ENCODE results near the genes COPE, ARMC6, SLC25A42, BORCS8 and MAU2.

DNA sequence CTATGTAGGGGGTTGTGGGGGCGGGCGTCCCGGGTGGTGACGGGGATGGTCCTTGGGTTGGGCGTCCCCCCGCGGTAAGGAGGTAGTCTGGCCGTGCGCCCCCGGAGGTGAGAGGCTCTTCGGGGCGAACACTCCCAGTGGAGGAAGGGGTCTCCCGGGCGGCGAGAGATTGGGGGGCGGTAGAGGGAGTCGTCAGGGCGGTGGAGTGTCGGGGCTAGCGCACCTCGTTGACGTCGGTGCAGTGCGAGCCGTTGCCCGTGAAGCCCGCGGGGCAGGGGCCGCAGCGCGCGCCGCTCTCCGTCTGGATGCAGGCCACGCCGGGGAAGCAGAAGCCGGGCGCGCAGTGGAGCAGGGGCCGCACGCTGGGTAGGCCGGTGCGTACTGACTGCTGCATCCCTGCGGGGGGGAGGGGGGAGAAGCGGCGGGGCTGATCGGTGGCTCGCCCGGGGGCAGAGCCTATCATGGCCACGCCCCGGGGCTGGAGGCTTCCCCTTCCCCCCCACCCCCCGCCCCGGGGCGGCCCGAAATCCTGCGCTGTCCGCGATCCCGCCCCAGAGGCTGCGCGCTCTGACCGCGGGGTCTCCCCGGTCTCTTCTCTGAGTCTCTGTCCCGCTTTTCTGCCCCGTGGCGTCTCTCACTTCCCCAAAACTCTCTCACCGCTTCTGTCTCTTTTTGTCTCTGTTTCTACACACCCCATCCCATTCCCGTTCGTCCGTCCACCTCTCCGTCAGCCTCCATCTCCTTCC is 1.2 kb downstream of the COMP start:
- RRBS = 3% methylated on average over 38 of the region's 72 CpGs

DNA sequence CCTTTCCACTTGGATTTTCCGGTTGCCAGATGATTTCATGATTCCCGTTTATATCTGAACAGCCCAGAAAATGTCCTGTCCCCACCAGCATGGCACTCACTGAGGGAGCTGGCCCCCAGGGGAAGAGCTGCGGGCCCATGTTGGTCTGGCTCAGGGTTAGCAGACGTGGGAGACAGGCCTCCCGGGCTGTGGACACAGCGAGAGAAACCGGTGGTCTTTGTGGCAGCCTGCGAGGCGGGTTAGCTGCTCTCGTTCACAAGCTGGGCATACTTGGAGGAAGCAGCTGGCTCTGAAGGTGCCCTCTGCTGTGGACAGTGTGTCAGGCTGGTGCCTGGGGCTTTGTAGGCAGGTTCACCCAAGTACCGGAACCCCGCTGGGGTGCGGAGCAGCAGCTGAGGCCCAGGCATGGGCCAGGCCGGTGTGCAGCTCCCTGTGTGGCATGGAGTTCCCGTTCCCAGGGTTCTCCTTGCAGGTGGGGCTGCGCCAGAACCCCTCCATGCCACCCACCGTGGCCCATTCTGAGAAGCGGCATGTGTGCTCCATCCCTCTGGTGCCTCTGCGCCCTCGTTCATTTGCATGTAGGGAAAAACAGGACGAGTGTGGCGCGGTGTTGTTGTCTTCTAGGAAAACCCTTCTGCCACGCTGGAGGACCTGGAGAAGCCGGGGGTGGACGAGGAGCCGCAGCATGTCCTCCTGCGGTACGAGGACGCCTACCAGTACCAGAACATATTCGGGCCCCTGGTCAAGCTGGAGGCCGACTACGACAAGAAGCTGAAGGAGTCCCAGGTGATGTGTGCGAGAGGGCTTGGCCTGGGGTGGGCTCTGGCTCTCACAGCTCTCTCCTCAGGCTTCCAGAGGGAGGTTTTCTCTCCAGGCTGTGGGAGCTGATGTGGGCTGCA is 20.0 kb downstream of the UPF1 start:
- RRBS = 87% methylated on average over 4 of the region's 34 CpGs

- RRBS = no CpG with 5 or more reads among the region's 29 CpGs
These were observed 8.1 kb upstream of the CERS1 start for GRCh38 chr19:18903846-18904666.

- RRBS = 95% methylated on average over 2 of the region's 32 CpGs
These were observed 10.8 kb upstream of the CERS1 start for GRCh38 chr19:18906509-18907360.

DNA sequence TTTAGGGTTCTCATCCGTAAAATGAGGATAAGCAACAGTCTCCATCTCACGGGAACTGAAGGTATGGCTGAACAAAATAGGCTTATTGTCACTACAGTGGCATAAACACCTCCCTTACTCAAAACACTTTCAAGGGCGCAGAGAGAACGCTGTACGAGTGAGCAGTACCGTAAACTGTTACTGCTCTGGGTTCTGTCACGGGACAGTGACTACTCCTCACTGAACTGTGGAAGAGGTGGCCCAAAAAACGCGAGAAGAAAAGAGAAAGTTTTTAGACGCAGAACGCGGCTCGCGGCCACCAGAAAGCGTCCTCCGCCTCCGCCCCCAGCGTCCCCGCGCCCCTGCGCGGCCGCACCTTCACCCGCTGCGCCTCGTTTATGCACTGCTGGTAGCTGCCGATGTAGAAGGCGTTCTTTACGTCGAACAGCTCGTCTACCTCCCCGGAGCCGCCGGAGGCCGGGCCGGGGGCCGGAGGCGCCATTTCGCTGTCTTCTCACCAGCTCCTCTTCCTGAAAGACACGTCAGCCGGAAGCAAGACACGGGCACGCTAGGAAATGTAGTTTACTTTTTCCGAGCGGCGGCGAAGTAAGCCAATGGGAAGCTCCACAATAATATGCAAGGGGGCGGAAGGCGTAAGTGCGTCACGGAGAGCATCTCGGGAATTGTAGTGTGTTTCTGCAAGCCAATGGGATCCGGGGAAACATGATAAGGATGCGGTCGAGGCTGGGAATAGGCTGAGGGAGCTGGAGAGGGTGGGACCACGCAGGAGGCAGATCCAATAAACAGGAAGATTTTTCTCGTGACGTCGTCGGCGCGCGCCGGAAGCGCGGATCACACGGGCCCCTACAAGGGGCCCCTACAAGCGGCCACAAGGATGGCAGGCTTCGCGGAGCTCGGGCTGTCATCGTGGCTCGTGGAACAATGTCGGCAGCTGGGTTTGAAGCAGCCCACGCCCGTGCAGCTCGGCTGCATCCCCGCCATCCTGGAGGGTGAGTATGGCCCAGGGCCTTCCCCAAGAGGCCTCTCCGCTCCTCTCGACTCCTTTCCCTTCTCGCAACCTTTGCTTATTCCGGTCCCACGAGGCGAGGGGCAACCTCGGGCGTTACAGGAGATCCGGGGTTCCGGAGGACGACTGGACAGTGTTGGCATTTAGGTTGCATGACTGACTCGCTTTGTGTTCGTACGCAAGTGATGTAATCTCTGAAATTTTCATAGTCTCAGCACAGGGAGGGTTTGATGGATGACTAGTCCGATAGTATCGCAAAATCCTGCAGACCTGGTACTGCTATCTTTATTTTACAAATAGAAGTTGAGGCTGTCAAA is at the start of gene COPE:
Gene COPE (minus strand): TSS at position 520 of the 1,323 bp plus-strand sequence.
- RRBS = under 1% methylated on average over 9 of the region's 94 CpGs

- RRBS = no CpG with 5 or more reads among the region's 20 CpGs
These were observed 28.9 kb downstream of the SUGP2 start for GRCh38 chr19:19004302-19004854.

DNA sequence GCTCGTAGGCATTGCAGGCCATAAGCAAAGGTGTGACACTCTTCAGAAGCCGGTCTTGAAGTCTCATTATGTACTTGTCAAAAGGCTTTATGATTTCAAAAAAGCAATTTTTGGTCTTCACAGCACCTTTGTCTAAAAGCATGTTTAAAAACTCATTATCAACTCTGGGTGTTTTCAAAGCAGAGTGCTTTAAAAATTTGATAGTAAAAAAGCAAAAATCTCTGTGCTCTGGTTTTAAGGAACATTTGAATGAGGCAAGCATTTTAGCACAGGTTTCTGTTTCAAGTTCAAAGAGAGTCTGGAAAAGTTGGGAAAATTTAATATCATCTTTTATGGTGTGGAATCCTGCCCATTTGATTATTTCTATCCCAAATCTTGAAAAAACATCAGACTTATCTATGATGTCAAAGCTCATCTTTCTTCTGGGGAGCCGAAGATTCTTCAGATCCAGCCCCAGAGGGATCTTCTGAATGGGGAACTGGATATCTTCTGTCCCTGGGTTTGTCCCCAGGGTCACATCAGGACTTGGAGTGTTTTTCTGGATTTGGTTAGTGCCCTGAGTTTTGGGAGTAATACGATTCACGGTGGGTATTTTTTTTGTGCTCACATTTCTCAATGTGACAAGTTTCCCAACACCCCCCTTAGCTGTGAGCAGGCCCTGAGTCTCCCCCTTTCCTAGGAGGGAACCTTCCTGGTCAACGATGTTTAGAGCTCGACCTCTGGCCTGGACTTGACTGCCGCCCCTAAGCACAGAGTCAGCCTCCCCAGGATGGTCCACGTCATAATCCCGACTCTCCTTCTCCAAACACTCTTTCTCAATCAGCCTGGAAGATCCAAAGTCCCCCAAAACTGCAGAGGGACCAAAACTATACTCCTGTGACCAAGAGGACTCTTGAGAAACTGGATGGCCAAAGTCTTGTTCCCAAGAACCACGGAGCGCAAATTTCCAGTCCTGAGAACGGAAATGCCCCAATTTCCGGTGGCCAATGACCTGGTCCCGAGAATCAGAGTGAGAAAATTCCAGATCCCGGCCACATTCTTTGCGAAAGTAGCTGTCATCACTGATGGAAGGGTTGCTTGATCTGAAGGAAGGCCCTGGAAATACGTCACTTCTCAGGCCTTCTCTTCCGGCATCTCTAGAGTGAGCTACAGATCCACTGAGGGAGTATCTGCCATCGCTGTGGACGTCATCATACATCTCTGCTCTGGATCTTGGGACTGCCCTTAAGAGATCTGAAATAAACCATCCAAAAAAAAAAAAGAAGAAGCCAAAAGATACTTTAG is 7.9 kb downstream of the SUGP2 start:
- RRBS = 100% methylated on average over 4 of the region's 21 CpGs

GRCh38 chr19:19033287-19034083 is at the start of gene ARMC6:
ARMC6 (plus strand) TSS chr19:19033603.
- RRBS = 1% methylated on average over 34 of the region's 109 CpGs

- RRBS = 2% methylated on average over 15 of the region's 93 CpGs
These were observed at the start of gene SLC25A42 for GRCh38 chr19:19063315-19064490. SLC25A42 (plus strand) TSS chr19:19063994.

- RRBS = no CpG with 5 or more reads among the region's 27 CpGs
These were observed 32.1 kb downstream of the TMEM161A start for GRCh38 chr19:19106150-19106685.

GRCh38 chr19:19191690-19192398 is at the start of gene BORCS8:
BORCS8 (minus strand) TSS chr19:19192152.
- RRBS = 2% methylated on average over 10 of the region's 50 CpGs

DNA sequence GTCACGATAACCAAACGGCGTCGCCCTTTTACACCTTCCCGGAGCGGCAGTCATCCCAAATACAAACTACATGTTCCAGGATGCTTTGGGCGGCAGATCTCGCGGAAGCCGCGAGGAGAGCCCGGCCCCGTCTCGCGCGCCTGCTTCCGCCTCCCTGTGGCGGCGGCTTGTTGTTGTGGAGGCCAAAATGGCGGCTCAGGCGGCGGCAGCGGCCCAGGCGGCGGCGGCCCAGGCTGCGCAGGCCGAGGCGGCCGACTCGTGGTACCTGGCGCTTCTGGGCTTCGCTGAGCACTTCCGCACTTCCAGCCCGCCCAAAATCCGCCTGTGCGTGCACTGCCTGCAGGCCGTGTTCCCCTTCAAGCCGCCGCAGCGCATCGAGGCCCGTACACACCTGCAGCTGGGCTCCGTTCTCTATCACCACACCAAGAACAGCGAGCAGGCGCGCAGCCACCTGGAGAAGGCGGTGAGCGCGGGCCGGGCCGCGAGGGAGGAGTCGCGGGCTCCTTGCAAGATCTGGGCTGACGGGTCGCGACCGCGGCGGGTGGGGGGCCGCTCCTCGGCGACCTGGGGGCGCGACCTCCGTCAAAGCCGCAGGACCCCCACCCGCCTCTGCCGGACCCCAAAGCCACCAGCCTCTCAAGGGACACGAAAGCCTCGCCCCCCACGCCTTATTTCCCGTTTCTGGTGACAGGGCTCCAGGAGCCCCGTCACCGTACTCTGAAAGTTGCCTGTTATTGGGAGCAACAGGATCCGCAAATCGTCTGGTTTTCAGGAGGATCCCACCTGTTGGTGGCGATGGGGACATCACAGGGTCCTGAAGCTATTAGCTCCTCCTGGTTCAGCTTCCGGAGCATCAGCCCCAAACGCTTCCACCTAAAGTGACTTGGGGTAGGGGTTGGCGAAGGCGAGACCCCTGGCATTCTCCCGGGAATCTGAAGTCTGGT is at the start of gene MAU2:
Gene MAU2 (plus strand): TSS at position 157 of the 944 bp plus-strand sequence.
- RRBS = 3% methylated on average over 13 of the region's 84 CpGs

GRCh38 chr19:19335605-19336523 is 15.2 kb downstream of the MAU2 start:
- RRBS = no CpG with 5 or more reads among the region's 22 CpGs

DNA sequence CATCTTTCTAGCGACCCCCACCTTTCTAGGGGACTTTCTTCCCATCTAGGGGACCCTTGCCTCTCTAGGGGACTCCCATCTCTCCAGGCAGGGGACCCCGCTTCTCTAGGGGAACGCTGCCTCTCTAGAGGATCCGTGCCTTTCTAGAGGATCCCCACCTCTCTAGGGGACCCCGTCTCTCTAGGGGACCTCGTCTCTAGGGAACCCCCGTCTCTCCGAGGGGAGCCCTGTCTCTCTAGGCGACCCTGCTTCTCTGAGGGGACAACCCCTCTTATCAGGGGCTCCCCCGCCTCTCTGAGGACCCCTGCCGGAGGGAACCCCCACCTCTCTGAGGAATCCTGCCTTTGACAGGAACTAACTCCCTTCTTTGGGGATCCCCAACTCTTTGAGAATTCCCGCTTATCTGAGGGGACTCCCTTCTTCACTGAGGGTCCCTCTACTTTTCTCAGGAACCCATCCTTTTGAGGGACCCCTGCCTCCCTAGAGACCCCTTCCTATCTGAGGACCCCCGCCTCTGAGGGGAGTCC is 18.9 kb upstream of the GATAD2A start:
- RRBS = 14% methylated on average over 1 of the region's 13 CpGs

DNA sequence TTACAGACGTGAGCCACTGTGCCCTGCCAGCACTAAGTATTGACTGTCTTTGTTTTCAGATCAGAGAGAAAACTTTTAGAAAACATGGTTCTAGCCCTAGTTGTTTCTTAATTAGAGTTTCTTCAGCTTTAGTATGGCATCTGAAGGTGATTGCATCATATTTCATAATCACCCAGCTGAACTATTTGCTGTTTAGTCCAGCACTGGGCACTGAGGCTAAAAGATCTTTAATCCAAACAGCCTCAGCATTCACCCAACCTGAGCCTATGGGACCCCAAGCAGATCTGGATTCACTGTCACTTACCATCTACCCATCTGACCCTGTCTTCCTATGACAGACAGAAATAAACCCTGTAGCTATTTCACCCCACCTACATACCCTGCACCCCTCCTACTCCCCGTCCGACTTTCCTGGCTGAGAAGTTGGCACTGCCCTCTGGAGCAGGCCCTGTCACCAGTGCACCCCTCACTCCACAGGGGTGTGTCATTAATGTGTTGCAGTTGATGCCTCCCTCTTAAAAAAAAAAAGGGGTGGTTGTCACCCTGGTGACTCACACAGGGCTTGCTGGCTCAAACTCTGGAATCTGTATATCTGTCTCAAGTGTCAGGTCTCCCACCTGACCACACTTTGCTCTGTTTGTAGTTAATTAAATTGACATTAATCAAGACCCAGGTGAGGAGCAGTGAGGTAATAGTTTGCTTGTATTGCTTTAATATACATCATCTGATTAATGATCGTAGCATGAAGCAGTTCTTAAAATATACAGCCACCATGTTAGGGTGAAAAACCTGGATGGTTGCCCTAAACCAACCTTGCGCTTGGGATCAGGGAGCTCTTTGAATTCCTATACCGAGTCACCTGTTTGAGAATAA is 2.2 kb upstream of the GATAD2A start:
- RRBS = no CpG with 5 or more reads among the region's 6 CpGs

GRCh38 chr19:19406398-19406658 is 853 bp downstream of the GATAD2A start:
- RRBS = 0% methylated on average over 3 of the region's 29 CpGs

DNA sequence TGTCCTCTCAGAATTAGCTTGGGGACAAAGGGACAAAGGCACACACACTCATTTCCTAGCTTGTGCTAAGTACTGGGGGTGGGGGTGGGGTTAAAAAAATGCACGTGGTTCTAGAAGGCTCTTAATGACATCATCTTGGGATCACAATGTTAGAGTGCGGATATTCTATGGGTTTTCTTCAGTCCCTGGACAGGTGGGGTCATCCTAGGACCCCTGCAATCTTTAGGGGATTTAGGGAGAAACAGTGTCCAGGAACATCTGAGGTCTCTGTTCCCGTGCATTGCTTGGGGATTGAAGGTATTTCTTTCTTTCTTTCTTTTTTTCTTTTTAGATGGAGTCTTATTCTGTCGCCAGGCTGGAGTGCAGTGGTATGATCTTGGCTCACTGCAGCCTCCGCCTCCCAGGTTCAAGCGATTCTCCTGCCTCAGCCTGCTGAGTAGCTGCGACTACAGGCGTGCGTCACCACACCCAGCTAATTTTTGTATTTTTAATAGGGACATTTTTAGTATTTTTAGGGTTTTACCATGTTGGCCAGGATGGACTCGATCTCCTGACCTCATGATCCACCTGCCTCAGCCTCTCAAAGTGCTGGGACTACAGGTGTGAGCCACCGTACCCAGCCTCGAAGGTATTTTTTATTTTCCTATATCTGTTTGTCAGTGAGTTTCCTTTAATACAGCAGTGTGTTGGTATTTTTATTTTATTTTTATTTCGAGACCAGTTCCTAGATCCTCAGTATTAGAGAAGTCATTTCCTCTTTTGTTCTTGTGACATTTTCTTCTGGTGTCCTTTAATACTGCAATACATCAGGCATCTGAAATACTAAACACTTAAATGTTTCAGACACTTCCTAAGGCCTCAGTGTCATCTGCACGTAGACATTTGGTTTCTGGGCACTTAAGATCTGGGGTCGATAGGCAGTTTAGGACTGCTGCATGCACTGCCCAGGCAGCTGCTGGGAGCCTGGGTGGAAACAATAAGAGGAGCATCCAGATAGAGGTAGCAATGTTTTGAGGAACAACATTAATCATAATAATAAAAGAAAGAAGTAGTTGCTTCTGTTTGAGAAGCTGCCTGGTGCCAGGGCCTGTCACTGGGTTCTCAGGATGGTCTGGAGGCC is 22.2 kb downstream of the GATAD2A start:
- RRBS = no CpG with 5 or more reads among the region's 15 CpGs

- RRBS = no CpG with 5 or more reads among the region's 19 CpGs
These were observed 37.7 kb downstream of the GATAD2A start for GRCh38 chr19:19442809-19443846.

DNA sequence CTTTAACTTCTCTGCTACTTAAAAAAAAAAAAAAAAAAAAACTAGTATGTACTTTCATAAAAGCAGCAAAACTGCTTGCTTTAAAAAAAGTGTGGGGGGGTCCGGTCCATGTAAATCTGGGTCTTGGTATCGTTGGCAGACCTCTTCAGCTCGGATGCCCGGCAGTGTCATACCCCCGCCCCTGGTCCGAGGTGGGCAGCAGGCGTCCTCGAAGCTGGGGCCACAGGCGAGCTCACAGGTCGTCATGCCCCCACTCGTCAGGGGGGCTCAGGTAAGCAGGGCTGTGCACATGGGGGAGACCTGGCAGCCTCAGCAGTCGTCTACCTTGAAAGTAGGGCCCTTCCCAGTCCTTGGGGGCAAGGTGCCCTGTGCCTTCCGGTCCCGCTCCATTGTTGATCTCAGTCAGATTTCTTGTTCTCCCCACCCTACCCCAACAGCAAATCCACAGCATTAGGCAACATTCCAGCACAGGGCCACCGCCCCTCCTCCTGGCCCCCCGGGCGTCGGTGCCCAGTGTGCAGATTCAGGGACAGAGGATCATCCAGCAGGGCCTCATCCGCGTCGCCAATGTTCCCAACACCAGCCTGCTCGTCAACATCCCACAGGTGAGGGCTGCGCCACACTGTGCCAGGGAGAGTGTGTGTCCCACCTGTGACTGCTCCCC is 19.6 kb downstream of the TSSK6 start:
- RRBS = no CpG with 5 or more reads among the region's 23 CpGs

DNA sequence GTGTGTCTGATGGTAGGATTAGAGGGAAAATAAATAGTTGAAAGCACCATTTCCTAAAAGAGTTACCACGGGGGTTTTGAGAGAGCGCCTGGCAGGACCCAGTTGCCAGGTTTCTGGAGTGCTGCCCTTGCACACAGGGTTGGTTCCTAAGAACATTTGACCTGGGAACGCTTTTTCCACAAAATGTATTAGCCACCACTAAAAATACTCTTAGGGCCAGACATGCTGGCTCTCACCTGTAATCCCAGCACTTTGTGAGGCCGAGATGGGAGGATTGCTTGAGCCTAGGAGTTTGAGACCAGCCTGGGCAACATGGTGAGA is 11.7 kb downstream of the TSSK6 start:
- RRBS = no CpG with 5 or more reads among the region's 4 CpGs